ENCODE data around the gene TPGS2.

GRCh38 chr18:32270681-32271169 lies 80.9 kb downstream of the MEP1B start:
- PRO-cap = no peak

DNA sequence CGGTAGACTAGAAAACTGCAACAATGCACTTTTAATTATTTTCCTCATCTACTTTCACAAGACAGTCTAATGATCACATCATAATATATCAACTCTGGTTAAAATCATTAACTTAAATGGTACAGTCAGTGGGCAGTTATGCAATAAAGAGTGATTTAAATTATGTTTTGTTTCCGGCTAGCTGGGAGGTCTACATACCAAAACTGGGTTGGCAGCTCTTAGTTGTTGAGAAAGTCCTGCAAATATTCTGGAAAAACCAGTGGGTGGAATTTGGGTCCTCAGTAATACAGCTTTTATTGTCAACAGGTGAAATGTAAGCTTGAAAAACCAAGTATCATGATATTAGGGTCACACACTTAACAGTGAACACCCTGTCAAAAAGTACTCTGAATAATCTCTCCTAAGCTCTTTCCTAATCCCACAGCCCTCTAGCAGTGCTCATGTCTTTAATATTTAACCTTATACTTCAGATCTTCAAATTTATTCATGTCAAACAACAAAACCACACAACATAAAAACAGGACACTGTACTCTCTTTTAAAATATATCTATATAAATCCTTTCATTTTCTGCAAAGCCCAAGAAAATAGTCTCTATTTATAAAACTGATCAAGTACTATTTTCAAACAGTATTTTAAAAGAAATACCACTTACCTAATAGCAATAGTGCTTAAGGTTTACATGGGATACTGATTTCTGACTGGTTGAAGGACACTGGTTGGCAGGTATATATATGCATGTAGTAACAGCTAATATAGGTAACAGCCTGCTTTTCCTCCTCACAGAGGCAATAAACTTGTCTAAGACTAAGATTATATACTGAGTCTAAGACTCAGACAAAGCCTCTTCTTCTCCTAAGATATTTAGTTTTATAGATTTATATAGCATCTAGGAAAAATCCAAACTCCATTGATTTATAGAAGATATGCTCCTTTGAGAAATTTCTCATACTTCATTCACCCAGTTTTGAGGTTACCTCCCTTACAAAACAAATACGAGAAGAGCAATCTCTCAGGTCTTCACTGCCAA lies 103.8 kb downstream of the GAREM1 start:
- PRO-cap = no peak

GRCh38 chr18:32428593-32429292 lies 41.9 kb downstream of the GAREM1 start:
- PRO-cap = no peak

DNA sequence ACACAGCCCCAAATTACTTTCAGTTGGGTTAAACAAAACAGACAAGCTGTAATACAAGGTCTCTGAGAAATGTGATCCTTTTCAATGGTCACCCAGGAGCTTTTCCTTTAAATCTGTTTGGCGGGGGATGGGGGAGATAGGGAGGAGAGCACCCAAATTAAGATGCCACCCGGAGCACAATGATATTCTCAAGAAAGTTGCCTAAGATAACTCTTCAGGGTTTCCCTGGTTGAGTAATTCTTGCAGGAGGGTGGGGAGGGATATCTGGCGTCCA lies 986 bp downstream of the GAREM1 start:
- PRO-cap = no peak

DNA sequence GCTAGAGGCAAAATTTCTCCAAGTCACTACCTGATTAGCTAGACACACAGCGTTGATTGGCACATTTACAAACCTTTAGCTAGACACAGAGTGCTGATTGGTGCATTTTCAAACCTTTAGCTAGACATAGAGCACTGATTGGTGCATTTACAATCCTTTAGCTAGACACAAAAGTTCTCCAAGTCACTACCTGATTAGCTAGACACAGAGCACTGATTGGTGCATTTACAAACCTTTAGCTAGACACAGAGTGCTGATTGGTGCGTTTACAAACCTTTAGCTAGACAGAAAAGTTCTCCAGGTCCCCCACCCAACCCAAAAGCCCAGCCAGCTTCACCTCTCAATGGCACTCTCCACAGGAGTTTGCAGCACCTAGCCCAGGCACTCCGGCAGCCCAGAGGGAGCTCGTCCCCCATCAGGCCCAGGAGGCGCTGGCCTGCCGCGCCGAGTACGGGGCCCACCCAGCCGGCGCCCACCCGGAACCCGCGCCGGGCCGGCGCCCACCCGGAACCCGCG lies 241.8 kb downstream of the ASXL3 start:
- PRO-cap = no peak

DNA sequence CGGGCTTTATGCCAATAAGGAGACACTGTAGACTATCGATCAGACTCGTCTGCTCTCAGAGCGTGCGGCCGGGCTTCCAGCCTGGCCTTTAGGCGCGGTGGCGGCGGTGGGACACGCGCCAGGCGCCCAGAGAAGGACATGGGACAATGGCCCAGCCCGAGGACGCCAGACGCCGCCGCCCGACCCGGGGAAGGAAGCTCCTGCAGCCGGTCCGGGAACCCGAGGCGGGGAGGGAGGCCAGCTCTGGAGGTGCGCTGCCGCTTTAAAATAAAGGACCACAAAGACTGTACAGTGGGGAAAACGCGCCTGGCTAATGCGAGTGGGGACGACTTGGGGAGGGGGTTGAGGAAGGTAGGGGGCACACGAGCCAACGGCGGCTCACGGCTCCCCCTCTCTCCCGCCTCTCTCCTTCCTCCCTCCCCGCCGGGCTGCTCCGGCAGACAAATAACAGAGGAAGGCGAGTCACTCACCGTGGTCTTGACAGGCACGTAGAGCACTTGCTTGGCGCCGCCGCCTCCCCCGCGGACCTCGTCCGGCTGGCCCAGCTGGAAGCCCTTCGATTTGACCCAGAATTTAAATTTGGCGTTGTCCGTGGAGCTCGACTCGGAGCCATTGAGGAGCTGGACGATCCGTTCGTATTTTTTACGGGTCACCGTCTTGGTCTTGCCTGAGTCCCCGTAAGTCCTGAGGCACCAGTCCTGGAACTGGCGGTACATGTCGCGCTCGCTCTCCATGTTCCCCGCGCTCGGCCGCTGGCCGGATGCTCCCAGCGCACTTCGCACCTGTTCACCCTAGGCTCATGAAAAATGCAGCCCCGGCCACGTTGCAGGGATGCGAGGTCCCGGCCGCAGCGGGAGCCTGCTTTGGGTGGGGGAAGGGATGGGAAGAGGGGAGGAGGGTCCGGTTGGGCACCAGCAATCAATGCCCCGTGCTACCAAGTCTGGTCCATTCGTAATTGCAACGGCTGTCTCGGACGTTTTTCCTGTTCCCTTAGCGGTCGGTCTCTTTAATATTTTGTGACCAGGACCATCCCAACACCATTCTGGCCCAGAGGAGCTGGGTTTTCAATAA lies 1.9 kb downstream of the NOL4 start:
- PRO-cap = no peak

- PRO-cap = no peak
These were observed 45.0 kb upstream of the NOL4 start for GRCh38 chr18:34269653-34270140.

DNA sequence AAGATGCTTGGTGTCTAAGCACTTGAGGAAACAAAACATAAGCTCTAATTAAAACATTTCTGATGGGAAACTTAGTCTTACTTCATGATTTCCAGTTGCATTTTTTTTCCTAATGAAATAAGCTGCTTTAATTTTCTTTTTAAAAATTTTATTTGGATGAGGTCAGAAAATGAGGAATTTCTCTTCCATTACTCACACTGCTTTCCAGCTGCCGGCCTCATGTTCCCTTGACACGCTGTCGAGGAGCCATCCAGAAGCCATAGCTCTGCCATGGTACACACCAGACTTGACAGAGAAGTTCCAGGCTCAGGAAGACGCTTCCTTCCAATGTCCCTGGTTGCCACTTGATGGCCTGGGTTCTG lies 12.1 kb upstream of the MAPRE2 start:
- PRO-cap = no peak

GRCh38 chr18:35030228-35030610 lies 11.0 kb upstream of the MAPRE2 start:
- PRO-cap = no peak

GRCh38 chr18:35523813-35524824 lies 26.4 kb upstream of the INO80C start:
- PRO-cap = no peak

GRCh38 chr18:35580517-35581658 lies 652 bp upstream of the GALNT1 start:
- PRO-cap = bidirectional peak, plus-strand start at chr18:35581754, minus-strand start at chr18:35581611

DNA sequence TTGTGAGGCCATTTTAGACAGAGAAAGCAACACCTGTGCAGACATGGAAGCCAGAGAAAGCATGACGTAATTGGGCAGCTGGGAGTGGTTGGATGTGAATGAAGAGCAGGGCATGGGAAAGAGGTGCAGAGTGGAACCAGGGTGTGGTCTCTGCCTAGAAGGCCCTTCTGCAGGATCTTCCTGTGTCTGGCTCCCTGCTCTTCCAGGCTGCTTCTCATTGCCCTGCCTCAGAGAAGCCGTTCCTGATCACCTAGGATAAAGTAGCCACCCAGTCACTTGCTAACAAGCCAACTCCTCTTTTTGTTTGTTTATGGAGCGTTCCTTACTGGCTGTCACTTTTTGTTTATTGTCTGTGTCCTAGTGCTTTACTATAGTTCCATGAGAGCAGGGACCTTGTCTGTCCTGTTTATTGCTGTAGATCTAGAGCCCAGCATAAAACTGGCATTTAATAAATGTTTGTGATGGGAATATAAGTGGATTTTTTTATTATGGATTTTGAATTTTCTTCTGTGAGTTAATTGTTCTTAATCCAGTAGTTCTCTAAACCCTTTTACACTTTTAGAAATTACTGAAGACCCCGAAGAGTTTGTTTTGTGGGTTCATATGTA lies 28.6 kb downstream of the GALNT1 start:
- PRO-cap = no peak

GRCh38 chr18:35692923-35693912 lies 111.7 kb downstream of the GALNT1 start:
- PRO-cap = no peak

- PRO-cap = no peak
These were observed 942 bp downstream of the SLC39A6 start for GRCh38 chr18:36127985-36128810.

DNA sequence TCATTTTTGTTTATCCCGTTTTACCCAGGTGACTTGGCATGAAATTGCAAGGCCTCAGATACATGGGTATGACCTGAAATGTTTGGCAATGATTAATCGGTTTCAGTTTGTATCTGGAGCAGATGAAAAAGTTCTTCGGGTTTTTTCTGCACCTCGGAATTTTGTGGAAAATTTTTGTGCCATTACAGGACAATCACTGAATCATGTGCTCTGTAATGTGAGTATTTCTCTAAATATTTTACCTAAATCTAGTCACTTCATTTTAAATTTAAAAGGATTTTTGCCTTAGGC lies 26.7 kb downstream of the ELP2 start:
- PRO-cap = no peak

- PRO-cap = no peak
These were observed 7.4 kb upstream of the MOCOS start for GRCh38 chr18:36179730-36180440.

DNA sequence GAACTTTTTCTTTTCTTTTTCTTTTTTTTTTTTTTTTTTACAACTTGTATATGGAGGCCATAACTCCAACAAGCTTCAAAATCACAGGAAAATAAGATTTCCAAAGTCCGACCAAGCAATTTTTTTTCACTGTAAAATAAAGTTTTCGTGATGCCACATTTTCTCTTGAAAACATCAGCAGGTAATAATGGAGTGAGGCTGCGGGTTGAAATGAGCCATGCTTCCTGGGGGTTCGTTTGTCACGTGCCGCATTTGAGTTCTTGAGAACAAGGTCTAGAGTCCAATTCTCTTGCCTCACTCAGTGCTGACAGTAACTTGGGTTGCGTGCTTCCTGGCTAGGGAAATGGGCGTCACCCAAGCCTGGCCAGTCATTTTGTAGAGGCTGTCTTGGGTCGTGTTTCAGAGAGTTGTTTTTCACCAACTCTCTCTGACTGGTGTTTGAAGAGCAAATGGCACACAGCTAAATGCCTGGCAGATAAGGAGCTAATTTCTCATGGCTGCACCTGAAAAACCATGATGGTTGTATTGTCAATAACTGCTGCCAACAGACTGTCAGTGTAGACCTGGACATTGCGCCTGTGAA lies 195.8 kb downstream of the FHOD3 start:
- PRO-cap = no peak

- PRO-cap = no peak
These were observed 165.6 kb downstream of the TPGS2 start for GRCh38 chr18:36663187-36663668.

GRCh38 chr18:36828715-36829317 lies at the start of gene TPGS2:
TPGS2 (minus strand) TSS chr18:36829002.
- PRO-cap = bidirectional peak, plus-strand start at chr18:36828892, minus-strand start at chr18:36828649; bidirectional peak, plus-strand start at chr18:36829136, minus-strand start at chr18:36829005

DNA sequence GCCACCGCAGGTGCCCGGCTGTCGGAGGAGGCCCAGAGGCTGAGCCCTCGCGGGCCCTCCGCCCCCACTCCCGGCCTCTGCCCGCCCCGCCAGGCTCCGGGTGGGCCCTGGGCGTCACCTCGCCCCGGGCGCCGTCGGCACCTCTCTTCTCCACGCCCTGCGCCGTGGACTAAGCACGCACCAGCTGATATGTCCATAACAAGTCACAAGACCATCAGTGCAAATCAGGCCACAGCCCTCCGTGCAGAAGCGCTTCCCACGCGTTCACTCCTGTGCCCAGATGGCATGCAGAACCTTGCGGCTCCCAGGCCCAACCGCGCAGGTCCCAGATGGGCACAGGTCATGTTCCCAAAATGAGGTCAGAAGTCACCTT lies 311.1 kb downstream of the CELF4 start:
- PRO-cap = no peak